Left colon (tissue), 1 donor: ENCODE measurements around the genes SLC25A20, CCDC71 and C3orf84.

GRCh38 chr3:48661574-48662536 lies 831 bp downstream of the CELSR3 start:
- PRO-cap: no peak

- PRO-cap: bidirectional peak, plus-strand start at chr3:48663869, minus-strand start at chr3:48663688; bidirectional peak, plus-strand start at chr3:48664271, minus-strand start at chr3:48664047
These were observed 1.1 kb upstream of the CELSR3 start for GRCh38 chr3:48663467-48664537.

- PRO-cap: bidirectional peak, plus-strand start at chr3:48739481, minus-strand start at chr3:48739372
These were observed 22.2 kb upstream of the IP6K2 start for GRCh38 chr3:48739011-48739825.

- PRO-cap: bidirectional peak, plus-strand start at chr3:48899018, minus-strand start at chr3:48898892
These were observed at the start of gene SLC25A20 for GRCh38 chr3:48898241-48899210. TSS of gene SLC25A20 (minus strand) at chr3:48898882.

GRCh38 chr3:48899211-48899731 lies 589 bp upstream of the SLC25A20 start:
- PRO-cap: no peak

GRCh38 chr3:49014807-49015681 lies 3.3 kb downstream of the DALRD3 start:
- PRO-cap: no peak

- PRO-cap: no peak
These were observed 816 bp downstream of the NDUFAF3 start for GRCh38 chr3:49022804-49023069.

- PRO-cap: unidirectional peak, plus-strand start at chr3:49092984; bidirectional peak, plus-strand start at chr3:49093664, minus-strand start at chr3:49093608
These were observed 720 bp downstream of the QRICH1 start for GRCh38 chr3:49092783-49093918.

DNA sequence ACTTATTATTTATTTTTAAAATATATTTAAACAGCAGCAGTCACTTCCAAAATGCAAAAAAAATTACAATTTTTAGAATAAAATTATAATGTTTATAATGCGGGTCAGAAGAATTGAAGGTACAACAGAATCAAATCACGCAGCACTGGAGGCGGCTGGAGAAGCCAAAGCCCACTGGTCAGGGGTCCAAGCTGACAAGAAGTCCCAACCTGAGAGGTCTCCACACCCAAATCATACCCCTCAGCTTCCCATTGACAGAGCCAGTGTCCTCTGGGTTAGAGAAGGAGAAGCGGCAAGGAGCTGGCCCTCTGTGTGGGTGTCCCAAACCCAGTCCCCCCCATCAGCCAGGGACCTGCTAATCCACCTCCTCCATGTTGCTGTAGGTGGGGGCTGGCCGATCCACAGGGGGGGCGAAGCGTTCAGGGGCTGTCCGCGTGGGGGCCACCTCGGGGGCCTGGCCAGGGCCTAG lies 3.5 kb upstream of the QARS1 start:
- PRO-cap: no peak

DNA sequence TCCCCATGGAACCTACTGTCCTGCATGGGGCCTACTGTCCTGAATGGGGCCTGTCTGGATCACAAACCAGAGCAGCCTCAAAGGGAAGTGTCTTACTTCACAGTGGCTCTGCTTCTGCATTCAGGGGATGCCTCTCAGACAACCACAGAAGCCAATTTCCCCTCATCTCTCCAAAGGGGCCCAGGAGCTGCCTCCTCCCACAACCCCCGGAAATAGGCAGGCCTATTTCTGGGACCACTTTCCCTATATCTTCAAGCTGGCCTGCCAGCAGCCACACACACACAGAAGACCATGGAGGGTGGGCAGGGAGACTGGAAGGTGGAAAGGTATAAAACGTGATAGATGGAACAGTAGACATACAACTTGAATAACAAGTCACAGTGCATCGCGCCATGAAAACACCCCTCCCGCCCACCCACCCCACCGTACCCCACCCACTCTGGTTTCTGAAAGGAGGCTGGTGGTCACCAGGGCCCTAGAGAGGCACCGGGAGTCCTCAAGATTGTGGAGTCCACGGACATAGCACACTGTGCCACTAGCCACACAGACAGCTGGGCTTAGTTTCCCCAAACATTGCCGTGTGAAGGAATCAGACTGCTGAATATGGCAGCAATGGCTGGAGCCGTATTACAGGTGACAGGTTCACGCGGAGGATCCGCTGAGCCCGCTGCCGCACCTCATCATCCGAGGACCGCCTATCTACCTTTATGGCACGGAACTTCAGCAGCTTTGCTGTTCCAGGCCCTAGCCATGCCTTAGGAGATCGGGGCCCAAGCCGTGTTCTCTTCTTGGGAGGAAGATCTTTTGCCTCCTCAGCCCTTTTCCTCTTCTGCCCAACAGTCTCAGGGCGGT lies 3.7 kb downstream of the CCDC71 start:
- PRO-cap: no peak

DNA sequence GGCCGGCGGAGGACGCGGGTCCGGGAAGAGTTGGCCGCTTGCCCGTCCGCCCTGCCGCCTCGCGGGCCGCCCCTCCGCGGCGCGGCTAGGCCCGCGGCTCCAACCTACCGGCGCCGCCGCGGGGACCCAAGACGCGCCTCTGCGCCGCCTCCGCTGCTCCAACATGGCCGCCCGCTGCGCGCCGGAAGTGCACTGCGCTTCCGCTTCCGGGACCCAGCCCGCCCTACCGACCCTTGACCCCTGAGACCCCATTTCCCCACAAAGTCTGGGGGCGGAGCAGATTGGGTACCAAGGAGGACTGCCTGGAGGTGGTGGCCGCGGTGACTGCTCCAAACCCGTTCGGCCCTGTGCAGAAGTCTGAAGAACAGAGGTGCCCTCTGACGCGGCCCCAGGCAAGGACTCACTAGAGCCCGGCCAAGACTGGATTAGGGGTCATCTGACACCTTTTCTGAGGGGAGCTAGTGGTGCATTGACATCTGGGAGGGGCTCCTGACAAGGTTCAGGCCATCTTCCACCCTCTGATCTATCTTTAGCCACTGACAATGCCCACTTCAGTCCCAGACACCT lies at the start of gene CCDC71:
Gene CCDC71, minus strand, starts transcription at position 173 of the 567 bp plus-strand sequence.
- PRO-cap: unidirectional peak, minus-strand start at position 165 of the sequence

- PRO-cap: no peak
These were observed at the start of gene C3orf84 for GRCh38 chr3:49191582-49192150. TSS of gene C3orf84 (minus strand) at chr3:49191858.

GRCh38 chr3:49362419-49362643 lies 4.2 kb upstream of the GPX1 start:
- PRO-cap: no peak

DNA sequence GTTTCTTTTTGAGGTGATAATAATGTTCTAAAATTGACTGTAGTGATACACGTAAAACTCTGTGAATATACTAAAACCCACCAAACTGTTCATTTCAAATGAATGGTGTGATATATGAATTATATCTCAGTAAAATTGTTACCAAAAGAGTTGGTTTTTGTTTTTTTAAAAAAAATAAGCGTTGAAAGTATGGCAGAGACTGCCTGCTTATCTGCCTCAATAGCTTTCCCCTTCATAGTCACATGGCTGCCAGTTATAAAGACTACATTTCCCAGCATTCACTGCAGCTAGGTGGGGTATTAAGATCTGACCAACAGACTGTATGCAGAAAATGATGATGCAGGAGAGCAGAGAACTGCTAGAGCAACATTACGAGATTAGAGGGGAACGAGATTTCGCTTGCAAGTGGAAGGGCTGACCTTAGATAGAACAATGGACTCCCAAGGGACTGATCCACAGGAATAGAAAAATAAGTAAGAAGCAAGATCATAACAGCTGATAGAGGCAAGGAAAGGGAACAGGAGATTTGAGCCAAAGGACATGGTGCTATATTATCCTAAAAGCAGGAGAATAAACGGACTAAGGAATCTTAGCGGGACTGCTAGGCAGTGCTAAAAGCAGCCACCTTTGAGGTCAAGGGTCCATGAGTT lies 14.3 kb downstream of the RHOA start:
- PRO-cap: no peak

DNA sequence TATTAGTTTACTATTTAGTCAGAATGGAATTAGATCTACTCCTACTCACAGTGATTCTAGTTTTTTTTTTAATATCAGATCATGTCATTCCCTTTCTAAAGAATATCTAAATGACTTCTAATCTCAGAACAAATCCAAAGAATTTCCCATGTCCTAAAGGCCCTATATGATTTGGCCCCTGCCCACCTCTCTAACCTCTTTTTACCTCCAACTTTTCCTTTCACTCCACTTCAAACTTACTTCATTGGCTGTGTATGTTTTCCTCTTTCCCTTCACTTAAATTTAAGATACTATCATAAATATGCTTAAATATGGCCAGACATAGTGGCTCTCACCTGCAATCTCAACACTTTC lies 4.2 kb downstream of the RHOA start:
- PRO-cap: no peak

DNA sequence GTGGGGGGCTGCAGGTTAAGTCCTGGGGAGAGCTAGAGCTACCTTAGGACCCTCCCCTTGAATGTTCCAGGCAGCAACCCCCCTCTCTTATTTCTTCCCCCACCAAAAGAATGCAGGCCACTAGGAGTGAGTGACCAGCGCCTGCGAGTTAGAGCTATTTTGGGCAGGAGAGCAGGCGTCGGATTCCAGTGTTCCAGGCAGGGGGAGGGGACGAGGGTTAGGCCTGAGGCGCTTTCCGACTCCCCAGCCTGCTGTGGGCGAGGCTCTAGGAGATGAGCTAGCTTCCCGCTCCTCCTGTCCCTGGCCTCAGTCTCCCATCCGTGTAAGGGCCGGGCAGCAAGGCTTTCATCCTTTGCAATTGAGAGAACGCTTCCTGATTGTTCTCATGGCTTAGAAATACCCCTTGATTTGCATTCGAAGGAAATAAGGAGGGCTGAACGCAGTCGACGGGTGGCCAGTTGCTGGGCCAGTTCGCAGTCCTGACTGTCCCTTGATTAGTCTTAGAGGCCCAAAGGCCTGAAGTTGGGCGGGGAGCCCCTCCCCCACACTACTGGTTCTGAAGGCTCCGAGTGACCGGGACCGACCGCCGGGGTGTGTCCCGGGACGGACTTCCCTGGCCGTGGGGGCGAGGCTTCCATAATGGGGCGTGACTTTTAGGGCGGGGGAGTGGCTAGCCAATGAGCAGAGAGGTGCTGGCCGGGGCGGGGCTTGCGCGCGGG lies 522 bp upstream of the DAG1 start:
- PRO-cap: unidirectional peak, minus-strand start at position 360 of the sequence; bidirectional peak, plus-strand start outside the sequence, minus-strand start at position 595 of the sequence

GRCh38 chr3:49638330-49639062 lies 35.7 kb upstream of the APEH start:
- PRO-cap: no peak

GRCh38 chr3:49647598-49648175 lies 26.5 kb upstream of the APEH start:
- PRO-cap: no peak

DNA sequence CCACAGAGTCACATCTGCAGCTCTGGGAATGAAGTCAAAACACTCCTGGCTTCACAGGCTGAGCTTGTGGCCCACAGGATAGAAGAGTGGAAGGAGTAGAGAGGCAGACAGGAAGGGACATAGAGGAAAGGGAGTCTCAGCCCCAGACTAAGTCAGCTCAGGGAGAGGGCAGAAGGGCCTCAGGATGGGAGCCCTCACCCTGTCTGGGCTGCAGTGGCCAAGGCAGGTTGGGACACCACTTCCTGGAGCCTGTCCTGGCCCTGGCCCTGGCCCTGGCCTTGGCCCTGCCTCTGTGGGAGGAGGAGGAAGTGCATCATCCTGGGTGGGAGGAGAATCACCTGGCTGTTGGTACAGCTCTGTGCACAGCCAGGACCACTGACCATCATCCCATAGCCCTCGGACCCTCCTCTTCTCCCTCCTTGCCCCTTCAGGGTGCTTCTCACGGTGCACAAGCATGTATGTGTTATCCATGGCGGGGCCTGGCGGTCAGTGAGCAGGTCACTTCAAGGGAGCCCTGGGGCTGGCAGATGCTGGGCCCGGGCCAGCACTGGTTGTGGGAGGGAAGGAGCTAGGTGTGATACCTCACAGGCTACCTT lies 8.3 kb upstream of the APEH start:
- PRO-cap: no peak

DNA sequence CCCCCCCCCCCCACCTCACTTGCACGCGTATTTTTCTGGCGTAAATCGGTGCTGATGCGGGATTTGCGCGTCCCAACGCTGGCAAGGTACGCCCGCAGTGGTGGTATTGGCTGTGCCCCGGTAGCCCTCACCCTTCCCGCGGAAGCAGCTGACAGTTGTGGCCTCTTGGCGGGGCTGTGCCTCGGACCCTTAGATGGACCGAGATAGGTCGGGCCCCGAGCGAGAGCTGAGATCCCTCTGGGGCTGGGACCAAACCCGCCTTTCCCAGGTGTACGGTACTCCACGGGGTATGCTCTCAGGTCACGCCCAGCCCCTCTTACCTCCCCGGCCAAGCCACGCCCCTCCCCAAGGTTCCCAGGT lies 3.0 kb downstream of the MST1 start:
- PRO-cap: no peak